Neuron (in vitro differentiated cells): ENCODE results near the gene IRAK4.

- PRO-cap = no peak
Observed at GRCh38 chr12:40240335-40241084, 15.7 kb downstream of the LRRK2 start.

DNA sequence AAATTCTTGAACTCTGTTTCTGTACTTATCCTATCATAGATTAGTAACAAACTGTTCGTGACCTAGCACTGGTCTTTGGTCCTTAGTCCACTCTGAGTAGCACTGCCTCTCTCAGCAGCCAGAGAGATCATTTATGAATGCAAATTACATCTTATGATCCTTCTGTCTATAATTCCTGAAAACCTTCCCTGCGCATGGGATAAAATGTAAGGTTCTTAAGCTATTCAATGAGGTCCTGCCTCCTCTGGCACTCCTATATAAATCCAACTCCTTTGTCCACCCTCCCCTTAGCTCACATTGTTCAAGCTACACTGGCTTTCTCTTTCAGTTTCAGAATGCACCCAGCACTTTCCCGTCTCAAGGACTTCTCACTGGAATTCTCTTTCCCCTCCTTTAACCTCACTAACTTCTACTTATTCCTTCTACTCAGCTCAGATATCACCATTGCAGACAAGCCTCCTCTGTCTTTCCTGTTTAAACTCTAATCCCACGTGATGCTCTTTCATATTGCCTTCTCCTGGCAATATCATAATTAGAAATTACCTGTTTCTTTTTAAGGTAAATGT, 17.1 kb downstream of the PDZRN4 start:
- PRO-cap = no peak

- PRO-cap = no peak
Observed at GRCh38 chr12:41567364-41567926, 379.3 kb downstream of the PDZRN4 start.

DNA sequence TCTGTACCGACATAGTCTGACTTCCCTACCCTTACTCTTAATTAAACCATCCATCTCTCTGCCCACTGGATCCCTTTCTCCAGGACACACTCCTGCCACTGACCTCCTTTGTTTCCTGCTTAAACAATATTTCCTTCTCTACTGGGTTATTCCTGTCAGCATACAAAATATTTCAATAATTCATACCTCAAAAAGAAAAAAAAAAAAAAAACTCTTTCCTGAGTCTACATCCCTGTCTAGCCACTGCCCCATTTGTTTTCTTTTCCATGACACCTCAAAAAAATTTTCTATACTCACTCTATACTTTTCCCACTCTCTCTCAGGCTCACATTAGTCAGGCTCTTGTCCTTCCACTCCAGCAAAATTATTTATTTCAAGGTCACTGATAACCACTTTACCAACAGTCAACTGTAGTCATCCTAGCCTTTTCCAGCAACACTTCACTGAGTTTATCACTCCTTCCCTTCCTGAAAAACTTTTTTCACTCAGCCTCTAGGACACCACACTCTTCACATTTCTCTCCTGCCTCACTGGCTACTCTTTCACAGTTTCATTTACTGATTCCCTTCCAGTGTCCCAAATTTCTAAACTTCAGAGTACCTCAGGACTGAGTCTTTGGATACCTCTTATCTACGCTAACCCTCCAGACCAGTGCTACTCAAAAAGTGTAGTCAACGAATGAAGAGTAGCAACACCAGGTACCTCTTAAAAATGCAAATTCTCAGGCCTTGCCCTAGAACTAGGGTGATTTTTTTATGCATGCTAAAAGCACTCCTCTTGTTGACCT, 29.4 kb upstream of the GXYLT1 start:
- PRO-cap = no peak

DNA sequence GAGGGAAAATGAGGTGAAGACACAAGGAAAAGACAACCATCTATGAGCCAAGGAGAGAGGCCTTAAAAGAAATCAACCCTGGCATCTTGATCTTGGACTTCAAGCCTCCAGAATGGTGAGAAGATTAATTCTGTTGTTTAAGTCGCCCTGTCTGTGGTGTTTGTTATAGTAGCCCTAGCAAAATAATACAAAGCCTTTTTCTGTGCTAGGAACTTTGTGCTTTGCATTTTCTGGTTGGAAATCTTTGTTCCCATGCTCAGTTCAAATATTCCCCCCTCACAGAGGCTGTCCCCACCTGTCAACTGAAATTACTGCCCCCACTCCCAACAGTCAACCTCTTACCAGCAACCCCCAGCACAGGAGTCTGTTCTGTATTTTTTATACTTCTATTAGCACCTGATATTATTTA, 62.9 kb upstream of the PRICKLE1 start:
- PRO-cap = no peak

DNA sequence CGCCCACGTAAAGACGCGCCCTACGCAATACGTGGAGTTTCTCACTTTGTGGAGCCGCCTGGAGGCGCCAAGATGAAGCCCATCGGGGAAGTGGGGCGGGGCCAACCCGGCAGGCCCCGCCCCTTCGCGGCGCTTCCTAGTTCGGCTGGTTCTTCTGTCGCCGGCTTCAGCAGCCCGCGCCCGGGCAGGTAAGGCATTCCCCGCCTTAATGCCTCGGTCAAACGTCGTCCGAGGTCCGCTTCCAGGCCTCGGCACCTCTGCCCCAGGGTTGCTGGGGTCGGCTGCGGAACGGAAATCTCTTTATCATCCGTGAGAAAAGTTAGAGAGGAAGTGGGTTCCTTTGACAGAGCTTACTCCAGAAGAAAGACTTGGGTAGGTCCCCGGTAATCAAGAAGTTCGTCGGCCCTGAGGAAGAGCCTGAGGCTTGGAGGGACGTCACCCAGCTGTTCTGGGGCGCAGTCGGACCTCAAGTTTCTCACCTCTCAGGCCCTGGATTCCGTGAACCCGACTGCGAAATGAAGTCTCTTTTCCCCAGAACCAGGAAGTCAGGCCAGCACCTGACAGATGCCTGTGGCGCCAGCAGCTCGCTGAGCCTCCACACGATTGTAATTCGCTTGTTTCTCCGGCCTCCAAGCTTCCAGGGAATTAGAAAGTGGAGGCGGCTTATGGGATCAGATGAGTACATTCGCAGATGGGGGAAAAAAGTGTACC, at the start of gene IRAK4:
TSS of gene IRAK4 (plus strand) at position 123 of the 711 bp plus-strand sequence.
- PRO-cap = bidirectional peak, plus-strand start at position 139 of the sequence, minus-strand start outside the sequence; bidirectional peak, plus-strand start at position 543 of the sequence, minus-strand start at position 607 of the sequence

GRCh38 chr12:43805339-43805591, 852 bp downstream of the TWF1 start:
- PRO-cap = no peak

DNA sequence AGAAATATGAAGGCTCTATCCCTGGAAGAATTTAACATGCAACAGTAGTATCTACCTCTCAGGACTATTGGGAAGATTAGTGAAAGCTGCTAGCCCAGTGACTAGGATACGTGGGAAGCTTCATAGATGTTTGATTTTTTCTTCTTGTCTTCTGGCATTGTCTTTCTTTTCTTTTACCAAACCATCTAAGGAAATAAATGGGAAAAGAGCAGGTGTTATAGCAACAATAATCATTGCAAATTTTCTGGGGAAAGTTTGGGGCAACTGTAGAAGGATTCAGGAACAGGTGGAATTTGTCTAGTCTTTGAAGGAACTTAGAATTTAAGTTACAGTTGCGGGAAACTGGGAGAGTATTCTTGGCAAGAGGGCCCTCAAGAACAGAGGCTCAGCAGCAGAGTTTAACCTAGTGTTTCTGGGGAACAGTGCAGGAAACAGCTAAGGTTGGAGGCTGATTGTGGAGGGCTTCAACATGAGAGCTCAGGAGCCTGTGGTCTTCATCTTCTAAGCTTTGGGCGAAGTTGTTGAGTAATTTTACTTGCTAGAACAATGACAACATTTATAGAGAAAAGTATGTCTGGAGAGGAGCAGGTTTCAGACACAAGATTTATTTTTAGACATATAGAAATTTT, 224.3 kb downstream of the TMEM117 start:
- PRO-cap = no peak

GRCh38 chr12:44835437-44836432, 40.4 kb downstream of the NELL2 start:
- PRO-cap = no peak

DNA sequence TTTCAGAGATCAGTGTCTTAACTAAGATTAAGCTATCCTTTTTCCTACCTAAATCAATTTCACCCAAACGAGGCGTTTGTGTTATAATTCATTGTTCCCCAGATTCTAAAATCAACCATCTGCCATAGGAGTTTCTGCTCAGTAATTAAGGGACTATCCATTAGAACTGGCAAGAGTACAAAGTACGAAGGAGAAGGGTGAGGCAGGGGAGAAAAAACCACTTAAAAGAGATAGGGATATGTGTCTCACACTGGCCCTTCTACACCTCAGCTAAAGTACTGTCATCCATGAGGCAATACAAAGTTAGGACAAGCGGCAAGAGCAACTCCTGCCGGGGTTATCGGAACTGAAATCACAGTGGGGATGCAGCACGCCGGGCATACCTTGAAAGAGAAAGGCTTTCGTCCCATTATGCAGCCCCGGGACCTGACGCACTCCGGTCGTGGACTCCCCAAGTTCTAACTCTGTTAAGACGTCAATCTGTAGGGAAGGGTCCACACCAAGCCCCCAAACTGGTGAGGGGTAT, 1.2 kb downstream of the NELL2 start:
- PRO-cap = no peak

DNA sequence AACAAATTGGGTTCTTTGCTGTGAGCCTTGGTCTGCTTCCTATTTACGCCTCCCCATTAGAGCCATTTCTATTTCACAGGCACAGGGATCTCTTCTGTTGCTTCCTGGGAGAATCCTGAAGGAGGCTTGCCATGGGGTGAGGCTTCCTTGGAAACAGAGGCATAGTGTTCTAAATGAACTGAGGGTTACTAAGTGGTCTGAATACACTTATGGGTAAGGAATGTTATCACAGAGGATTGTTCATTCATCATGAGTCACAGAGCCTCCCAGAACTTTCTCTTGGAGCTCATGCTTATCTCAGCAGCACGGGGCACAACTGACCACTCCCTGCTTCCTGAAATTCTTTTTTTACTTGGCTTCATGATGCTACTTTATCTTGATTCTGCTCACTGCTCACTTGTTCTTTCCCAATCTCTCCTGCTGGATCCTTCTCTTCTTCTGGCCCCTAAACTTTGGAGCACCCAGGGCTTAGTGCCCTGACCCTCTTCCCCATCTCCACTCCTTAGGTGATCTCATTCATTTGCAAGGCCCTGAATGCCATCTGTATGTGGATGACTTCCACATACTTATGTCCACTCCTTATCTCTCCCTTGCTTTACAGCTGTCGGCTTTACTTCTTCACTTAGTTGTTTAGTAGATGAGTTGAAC, 57.9 kb downstream of the ANO6 start:
- PRO-cap = no peak

DNA sequence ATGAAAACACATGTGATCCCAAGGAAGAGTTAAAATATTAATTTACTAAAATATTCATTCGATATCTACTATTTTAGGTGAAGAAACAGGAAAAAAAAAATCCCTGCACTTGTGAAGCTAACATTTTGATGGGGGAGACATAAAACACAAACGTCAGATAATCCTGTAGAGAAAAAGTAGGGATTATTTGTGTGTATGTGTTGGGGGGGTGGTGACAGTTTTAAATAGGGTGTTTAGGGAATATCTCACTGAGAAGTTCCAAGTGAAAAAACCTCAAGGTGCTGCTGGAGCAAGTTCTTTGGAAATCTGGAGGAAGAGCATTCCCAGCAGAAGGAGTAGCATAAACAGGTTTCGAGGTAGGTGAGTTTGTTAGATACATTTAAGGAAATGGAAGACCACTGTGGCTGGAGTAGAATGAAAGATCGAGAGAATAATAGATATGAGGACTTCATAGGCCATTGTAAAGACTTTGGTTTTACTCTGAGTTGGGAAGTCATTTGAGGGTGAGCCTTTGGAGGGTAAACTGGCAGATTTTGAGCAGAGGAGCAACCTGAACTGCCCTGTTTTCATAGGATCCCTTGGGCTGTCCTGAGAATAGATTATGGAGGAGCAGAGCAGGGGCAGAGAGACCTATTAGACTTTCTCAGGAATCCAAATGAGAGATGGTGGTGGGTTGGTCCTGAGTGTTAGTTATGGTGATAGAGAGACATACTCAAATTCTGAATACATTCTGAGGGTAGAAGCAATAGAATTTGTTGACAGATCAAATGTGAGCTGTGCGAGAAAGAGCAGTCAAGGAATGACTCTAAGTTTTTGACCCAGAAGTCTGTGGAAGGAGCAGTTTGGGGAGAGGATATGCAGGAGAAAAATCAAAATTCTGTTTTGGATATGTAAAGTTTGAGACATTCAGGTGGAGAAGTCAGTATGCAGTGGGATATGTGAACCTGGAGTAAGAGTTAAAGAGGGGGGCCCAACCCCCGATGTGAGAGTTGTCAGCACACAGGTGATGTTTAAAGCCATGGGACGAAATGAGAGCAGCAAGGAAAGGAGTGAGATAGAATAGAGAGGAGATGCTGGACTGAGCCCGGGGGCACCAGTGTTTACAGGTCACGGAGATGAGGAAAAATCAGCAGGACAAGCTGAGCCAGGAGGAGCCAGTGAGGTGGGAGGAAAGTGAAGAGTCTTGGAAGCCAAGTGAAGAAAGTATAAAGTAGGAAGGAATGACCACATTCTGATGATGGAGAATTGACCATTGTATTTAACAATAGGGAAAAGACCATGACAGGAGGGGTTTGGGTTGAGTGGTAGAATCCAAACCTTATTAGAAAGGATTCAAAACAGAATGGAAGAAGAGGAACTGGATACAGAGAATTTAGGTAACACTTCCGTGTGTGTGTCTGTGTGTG, 91.2 kb downstream of the ANO6 start:
- PRO-cap = no peak

DNA sequence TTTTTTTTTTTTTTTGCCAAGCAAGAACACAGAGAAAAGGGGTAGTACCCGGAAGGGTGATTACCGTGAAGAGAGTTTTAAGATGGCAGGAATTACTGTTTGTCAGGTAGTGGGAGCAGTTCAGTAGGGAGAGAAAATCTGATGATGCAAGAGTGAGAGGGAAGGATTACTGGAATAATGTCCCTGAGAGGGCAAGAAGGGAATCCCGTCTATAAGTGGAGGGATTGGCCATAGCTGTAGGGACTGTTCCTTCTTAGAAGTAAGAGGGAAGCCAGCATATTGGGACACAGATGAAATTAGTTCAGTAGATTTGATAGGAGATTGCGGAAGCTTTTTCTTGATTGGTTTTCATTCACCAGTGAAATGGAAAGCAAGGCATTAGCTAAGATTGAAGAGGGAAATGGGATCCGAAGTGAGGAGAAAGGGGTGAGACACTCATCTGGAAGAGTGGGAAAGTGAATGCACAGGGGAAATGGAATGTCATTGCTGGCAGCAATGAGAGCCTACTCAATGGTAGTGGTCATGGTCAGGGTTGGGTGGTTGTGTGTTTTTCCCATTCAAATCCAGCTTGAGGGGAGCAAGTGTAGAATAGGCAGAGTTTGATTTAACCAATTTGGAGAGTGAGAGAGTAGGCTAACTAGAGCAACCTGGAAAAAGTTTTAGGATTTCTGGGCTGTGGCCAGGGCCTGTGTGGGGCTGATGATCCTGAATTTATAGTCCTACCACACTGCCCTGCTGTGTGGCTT, 92.3 kb downstream of the ANO6 start:
- PRO-cap = no peak

DNA sequence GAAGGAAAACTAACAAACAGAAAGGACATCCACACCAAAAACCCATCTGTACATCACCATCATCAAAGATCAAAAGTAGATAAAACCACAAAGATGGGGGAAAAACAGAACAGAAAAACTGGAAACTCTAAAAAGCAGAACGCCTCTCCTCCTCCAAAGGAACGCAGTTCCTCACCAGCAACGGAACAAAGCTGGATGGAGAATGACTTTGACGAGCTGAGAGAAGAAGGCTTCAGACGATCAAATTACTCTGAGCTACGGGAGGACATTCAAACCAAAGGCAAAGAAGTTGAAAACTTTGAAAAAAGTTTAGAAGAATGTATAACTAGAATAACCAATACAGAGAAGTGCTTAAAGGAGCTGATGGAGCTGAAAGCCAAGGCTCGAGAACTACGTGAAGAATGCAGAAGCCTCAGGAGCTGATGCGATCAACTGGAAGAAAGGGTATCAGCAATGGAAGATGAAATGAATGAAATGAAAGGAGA, 155.8 kb downstream of the ANO6 start:
- PRO-cap = no peak

GRCh38 chr12:45768214-45769465, 39.1 kb downstream of the ARID2 start:
- PRO-cap = no peak

- PRO-cap = bidirectional peak, plus-strand start at chr12:45991811, minus-strand start at chr12:45992059; bidirectional peak, plus-strand start at chr12:45992192, minus-strand start at chr12:45992143
Observed at GRCh38 chr12:45991482-45992390, 1.4 kb upstream of the SCAF11 start.

DNA sequence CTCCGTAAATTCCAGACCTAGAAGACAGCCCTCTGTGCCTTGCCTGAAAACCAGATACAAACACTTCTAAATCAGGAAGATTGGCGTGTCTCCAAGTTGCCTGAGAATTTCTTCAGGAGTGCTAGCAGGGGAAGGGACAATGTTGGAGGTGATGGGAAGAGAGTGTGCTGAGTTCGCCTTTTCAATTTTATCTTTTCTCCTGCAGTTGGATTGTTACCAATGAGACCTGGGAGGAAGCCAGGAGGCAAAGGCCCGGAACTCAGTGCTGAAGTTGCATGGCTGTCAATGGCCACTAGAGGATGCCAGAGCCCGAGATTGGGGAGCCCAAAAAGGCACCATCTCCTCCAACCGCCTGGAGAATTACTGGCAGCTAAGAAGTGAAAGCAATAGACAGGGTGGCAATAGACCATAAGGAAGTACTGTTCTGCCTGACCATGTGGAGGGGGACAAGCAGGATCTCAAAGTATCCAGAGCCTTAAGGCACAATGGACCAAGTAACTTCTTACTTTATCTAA, 81.7 kb upstream of the SCAF11 start:
- PRO-cap = no peak

GRCh38 chr12:46217923-46218433, 50.9 kb downstream of the SLC38A1 start:
- PRO-cap = no peak

DNA sequence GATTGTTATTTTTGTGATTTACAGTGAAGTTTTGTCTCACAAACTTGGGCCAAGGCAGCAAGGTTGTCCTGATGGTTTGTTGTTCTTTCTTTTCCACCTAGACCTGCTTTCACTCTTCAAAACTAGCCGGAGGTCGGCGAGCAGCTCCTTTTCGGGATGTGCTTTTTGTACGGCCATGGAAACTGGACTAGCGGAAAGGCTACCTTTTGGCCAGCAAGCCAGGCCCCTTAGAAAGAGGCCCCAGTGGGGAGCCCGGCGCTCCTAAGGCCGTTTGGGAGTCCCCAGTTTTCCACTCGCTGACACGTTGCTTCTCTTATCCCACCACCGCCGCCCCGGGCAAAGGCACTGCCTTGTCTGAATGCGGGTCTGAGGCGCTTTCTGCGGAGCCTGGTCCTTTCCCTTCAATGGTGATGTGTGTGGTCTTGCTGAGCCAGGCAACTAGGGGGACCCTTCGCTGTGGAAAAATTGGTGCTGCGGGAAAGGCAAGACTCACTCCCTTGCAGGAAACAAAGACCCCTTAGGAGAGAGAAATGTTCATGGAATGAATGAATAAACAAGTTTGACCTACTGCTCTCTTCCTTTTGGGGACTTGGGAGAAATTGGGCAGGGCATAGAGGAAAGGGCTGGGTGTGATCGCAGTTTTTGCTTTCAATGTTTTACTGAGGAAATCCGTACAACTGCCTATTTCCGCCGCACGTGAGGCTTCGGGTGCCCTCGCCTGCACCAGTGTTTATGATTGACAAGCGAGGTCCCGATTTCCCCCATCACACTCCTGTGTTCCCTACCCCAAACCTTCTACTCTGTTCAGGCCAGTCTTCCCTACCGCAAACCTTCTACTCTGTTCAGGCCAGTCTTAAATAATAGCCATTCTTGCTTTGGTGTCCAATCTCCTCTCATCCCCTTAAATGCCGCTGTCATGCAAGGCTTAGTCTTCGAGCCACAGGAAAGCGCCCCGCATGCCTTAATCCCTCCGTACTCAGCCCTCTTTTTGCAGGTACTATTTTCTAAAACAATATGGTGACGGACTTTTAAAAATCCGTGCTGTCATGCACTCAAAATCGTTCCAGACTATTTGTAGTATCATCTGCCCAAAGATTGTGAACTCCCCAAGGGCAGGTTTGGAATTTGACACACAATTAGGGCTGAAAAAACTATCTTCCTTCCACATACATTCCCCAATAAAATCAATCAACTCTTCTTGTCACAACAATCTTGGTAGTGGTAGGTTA, 1.1 kb upstream of the SLC38A2 start:
- PRO-cap = bidirectional peak, plus-strand start at position 292 of the sequence, minus-strand start at position 356 of the sequence; unidirectional peak, minus-strand start at position 734 of the sequence

GRCh38 chr12:46374503-46374784, 1.9 kb upstream of the SLC38A2 start:
- PRO-cap = no peak